BE2C (cell line): ENCODE measurements around the genes RHOXF2, ZBTB33, CT47A3 and XPNPEP2.

GRCh38 chrX:120143718-120144885 is 14.3 kb upstream of the RHOXF2 start:
- RRBS = no CpG with 5 or more reads among the region's 20 CpGs

DNA sequence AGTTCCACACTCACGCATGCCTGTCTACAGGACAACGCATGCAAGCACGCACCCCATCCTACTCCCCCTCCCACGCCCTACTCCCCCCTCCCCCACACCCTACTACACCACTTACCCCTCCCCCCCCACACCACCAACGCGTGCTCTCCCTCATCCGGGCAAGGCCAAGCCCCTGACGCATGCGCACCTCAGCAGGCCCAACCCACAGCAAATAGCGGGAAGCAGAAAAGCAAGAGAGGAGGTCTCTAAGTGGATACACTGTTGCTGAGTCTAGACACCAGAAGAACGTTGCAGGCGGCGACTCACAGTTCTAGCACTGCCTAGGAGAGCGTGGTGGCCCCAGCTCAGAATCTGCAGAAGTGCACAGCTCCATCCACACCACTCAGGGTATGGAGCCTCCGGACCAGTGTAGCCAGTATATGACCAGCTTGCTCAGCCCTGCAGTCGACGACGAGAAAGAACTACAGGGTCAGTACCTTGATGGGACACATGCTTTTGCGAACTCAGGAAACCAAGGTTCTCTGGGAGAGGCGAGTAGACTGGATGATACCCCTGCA is at the start of gene RHOXF2:
RHOXF2 (plus strand) TSS at position 252 of the 557 bp plus-strand sequence.
- RRBS = no CpG with 5 or more reads among the region's 20 CpGs

DNA sequence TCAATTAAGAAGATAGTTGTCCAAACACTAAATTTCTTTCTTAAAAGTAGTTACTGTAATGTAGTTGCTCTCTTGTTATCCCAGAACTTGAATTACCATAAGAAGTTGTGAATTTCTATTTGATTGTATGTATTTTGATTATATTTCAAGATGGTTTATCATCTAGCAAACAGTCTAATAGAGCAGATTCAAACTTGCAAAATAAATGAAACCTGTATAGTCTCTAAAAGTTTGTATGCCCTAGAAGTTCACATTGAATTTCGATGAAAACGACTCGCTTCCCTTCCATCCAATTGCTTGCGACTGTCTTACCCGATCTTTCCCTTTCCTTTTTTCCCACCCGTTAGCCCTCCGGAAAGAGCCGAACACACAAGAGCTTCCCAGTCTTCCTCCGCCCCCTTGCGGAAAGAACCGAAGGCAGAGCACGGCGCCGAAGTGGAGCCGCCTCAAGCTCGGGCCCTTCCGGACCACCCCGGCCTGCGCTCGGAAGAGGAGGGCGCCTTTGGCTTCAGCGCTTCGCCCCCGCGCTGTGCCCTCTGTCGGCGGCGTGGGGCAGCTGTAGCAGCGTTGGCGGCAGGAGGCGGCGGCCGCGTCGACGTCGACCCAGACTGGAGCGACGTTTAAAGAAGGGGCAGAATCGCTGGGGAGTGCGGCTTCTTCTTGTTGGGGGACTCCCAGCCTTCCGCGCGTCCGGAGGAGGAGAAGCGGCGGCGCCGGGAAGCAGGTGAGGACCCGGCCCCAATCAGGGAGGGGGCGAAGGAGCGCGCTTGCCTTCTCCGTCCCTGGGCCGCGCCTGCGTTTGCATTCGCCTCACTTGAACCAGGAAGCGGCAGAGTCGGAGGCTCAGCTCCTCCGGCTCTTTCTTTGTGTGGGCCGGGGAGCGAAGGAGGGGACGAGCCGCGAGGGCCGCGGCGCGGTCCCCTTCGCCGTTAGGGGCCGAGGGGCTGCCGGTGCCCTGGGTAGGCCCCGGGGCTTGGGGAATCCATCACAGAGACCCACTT is at the start of gene ZBTB33:
ZBTB33 (plus strand) TSS at position 559 of the 1,001 bp plus-strand sequence.
- RRBS = 1% methylated on average over 17 of the region's 75 CpGs

DNA sequence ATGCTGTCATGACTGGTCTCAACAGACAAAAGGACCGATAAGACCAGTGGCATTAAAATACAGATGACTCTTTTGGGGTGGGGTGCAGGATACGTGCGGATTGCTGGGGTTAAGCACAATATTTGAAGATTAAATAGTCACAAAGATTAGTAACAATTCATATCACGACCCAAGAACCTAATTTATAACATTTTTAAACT is 9.1 kb downstream of the ZBTB33 start:
- RRBS = no CpG with 5 or more reads among the region's 4 CpGs

DNA sequence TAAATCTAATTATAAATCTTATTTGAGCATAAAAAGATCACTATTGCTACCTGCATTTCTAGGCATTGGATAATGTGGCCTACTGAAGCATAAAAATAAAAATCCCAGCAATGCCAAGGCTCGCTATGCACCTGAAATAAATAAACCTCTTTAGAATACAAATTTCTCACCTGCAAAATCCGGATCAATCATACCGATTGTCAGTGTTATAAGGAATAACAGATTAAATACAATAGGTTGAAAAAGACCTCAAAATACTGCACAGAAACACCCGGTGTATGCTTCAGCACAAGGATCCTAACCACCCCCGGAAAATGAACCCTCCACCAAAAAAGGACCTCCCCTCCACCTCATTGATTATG is 1.2 kb downstream of the CUL4B start:
- RRBS = 3% methylated on average over 3 of the region's 5 CpGs

- RRBS = 2% methylated on average over 9 of the region's 28 CpGs
Measured at GRCh38 chrX:120561288-120561819, 592 bp upstream of the CUL4B start.

DNA sequence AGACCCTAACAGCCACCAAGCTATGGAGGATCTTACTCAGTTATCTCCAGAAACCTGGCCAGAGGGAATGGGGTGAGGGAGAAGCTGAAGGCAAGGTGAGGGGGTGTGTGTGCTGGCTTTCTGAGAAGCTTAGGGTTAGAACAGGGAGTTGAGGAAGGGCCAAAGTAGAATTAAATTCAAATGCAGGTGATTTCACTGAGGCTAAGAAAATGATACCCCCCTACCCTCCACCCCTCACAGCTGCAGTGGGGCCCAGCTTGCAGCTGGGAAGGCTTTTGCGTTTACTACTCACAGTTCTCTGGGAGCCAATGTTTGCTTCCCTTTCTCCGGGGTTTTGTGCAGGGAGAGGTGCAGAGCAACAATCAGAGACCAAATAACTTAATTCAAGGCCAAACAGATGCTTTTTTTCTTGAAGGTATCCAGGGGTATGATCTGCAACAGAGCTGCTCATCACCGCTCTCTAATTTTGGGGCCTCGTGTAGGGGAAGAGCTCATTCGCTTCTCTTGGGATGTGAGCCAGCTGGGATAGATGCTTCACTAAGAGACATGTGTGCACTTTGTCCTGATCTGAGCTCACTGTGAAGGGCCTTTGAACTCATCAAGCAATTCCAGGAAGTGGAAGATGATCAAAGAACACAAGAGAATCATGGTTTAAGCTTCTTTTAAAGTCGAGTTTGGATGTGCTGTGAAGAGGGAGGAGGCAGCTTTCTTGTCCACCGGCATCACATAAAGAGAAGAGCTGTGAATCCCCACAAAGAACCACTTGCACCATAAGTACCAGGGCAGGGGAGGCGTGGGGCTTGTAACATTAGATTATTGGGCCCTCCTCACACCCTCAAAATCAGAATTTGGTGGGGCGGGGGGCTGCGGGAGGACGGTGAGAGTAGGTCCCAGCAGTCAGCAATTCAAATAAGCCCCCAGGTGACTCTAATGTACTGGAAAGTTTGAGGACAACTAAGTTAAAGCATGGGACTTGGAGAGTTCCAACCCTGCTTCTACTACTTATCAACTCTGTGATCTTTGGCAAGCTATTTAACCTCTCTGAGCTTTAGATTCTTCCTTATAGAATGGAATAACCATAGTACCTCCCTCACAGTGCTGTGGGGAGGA is 122.8 kb upstream of the C1GALT1C1 start:
- RRBS = no CpG with 5 or more reads among the region's 11 CpGs

DNA sequence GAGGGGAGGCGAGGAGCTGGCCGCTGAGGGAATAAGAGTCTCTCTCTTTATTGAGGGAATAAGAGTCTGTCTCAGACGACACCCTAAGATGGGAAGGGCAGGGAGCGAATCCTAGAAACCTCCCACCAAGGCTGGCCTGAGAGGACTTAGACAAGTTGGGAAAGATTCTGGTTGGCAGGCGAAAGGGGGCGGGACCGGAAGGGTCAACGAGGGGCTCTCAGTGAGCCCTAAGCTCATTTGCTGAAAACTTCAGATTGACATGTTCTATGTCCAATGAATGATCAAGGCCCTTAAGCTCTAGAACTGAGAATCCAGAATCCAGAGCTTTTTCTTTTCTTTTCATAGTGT is at the start of gene CT47A3:
CT47A3 (minus strand) TSS at position 176 of the 348 bp plus-strand sequence.
- RRBS = no CpG with 5 or more reads among the region's 8 CpGs

DNA sequence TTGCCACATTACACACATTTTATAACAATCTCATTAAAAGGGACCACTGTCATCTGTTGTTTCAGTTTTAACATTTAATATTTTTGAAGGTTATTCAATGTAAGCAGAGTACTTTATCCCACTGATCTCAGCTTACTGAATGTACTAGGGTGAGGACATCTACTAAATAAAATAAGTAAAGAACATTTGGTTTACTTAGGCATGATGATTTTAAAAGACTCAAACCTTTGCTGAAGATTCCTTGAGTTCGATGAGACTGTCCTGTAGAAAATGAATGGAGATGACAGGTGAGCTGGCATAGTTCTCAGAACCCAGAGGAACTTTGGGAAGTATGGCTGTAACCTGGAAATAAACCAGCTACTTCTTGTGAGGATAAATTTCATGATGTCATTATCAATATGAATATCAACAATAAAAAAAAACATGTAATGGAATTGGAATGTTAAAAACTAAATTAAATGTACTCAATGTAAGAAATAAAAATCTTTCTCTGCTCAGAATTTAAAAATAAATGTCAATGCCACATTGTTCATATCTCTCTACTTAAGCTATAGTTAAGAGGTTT is 113.6 kb downstream of the THOC2 start:
- RRBS = no CpG with 5 or more reads among the region's 1 CpG

DNA sequence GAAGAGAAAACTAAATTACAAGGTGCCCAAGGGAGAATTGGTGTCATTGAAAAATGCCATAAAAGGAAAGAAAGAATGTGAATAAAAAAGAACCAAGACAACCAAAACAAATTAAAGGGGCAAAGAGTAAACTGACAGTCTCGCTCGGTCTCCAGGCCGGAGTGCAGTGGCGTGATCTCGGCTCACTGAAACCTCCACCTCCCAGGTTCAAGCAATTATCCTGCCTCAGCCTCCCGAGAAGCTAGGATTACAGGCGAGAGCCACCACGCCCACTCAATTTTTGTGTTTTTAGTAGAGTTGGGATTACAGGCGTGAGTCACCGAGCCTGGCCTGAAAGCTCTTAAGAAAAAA is 55.2 kb upstream of the THOC2 start:
- RRBS = no CpG with 5 or more reads among the region's 10 CpGs

- RRBS = no CpG with 5 or more reads among the region's 5 CpGs
Measured at GRCh38 chrX:124044928-124045723, 83.6 kb downstream of the STAG2 start.

DNA sequence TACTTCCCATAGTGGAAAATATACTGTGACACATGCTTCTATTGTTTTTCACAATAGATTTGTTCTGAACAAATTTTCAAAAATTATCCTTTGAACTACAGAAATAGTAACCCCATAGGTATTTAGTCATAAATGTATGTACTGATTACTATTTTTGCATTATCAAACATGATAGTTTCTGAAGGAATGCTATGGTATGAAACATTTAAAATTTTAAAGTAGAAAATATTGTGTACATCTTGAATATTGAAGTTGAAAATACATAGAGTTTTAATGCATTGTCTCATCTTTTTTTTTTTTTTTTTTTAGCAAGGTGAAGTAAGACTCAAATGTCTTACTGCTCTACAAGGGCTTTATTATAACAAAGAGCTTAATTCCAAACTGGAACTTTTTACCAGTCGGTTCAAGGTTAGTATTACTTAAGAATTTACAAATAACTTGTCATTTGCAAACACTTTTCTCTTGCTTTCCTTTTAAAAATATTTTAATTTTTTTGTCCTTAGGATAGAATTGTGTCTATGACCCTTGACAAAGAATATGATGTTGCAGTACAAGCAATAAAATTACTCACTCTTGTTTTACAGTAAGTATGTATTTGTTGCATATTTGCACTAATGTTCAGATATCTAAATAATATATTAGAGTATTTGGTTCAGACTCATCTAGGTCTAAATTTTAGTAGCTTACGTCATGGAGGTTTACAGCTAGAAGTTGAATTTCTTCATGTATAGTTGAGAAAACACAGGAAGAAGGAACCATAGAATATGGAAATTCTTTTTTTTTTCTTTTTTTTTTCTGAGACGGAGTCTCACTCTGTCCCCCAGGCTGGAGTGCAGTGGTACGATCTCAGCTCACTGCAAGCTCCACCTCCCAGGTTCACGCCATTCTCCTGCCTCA is 89.6 kb downstream of the STAG2 start:
- RRBS = no CpG with 5 or more reads among the region's 5 CpGs

DNA sequence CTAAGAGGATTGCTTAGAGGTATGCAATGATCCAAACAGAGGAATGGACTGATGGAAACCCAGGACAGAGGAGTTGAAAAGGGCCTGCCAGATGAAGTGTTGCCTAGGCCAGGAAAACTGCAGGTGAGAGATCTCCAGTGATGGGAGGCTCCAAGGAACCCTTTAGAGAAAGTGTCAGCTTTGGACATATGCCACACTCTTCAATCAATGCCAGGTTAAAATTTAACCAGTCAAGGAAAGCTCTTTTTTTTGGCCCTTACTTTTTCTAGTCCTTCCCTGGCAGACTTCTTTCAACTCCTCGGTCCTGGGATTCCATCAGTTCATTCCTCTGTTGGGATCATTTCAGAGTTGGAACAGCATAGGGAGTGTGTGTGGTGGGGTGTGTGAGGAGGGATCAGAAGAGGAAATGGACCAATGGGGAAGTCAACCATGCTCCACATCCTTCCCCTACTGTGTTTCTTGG is 25.7 kb upstream of the TEX13D start:
- RRBS = no CpG with 5 or more reads among the region's 1 CpG

- RRBS = no CpG with 5 or more reads among the region's 4 CpGs
Measured at GRCh38 chrX:124984119-124984639, 335.5 kb upstream of the TEX13C start.

GRCh38 chrX:125206060-125206678 is 113.5 kb upstream of the TEX13C start:
- RRBS = 5% methylated on average over 7 of the region's 17 CpGs

DNA sequence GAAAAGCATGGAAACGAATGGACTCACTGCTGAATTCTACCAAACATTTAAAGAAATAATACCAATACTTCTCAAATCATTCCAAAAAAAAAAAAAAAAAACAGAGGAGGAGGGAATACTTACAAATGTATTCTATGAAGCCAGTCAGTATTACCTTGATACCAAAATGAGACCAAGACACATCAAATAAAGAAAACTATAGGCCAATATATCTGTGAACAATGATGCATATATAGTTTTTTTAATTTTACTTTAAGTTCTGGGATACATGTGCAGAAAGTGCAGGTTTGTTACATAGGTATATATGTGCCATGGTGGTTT is 339.4 kb downstream of the ACTRT1 start:
- RRBS = no CpG with 5 or more reads among the region's 1 CpG

DNA sequence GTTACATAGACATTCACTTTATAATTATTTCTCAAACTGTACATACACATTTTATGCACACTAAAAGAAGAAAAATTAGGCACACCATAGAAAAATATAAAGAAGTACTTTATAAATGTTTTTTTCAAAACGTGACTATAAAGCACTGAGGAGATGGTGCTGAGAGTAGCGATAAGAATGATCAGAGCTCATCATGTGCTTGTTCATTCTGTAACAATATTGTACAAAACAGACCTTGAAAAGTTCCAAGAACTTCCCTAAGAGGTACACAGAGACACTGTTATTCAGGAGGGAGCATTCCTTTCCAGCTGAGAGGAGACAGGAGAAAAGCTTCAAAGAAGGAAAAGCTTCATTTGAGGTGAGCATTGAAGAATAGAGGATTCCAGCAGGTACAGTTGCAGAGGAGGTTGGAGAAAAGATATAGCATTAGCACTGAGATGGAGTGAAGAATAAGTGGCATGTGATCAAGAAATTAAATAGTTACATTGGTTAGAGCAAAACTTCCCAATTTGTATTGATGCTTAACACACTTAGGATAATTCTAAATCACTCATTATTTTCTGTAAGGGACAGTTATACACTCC is 7.5 kb upstream of the OCRL start:
- RRBS = no CpG with 5 or more reads among the region's 2 CpGs

GRCh38 chrX:129738494-129739264 is at the start of gene XPNPEP2:
XPNPEP2 (plus strand) TSS chrX:129738979.
- RRBS = 14% methylated on average over 3 of the region's 13 CpGs

DNA sequence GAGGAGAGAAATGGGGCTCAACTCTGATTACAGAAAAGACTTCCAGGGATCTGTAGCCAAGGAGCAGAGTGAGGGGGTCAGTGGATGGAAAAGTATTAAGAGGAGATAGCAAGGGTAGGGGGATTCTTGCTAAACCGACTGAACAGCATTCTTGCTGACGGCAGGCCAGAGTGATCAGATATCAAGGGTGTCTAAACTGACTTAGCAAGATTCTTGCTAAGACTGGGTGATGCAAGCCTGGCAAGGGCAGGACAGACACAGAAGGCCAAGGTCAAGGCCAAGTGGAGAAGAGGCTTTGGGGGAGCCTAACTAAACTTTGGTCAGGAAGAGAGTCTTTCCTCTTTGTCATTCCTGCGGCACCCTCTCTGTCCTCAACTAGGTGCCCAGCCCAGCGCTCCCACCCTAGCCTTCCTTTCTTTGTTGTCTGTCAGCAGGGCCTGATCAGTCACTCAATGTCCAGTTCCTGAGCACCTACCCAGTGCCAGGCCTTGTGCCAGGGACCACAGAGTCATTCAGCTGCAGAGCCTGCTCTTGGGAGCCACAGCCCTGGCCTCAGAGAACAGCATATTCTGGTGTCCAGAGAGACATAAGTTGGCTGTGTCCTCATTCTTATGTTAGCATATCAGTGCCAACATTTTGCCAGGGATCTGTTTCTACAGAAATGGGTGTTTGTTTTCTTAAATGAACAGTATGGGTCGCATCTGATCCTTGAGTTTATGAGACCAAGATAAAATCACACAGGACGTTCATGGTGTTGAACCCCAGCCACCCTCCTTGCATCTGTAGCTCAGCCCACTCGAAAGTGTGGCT is 965 bp downstream of the XPNPEP2 start:
- RRBS = no CpG with 5 or more reads among the region's 7 CpGs

- RRBS = no CpG with 5 or more reads among the region's 22 CpGs
Measured at GRCh38 chrX:129759399-129760375, 20.1 kb upstream of the SASH3 start.